Natural killer cell (primary cell): ENCODE measurements around a stretch of chr2.

- PRO-cap: no peak
These were observed 52.9 kb downstream of the IKZF2 start for GRCh38 chr2:213098448-213099074.

GRCh38 chr2:215139927-215140629 is 1.7 kb upstream of the ABCA12 start:
- PRO-cap: no peak

- PRO-cap: no peak
These were observed 59.6 kb downstream of the FN1 start for GRCh38 chr2:215376209-215376733.

DNA sequence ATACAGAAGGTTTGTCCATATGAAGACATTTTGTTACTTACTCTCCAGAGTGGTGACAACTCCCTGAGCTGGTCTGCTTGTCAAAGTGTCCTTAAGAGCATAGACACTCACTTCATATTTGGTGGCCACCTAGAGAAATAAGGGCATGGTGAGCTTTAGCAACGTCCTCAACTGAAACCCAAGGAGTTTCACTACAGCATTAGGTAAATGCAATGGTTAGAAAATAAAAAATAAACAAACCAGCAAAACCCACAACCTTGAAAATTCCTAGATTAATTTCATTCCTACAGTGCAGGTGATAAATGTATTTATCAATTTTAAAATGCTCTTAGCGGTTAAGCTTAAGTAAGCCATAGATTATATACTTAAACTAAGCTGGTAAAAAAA is 57.7 kb downstream of the FN1 start:
- PRO-cap: no peak

- PRO-cap: no peak
These were observed 38.8 kb downstream of the FN1 start for GRCh38 chr2:215397073-215397475.

- PRO-cap: no peak
These were observed 17.3 kb downstream of the FN1 start for GRCh38 chr2:215418438-215419166.

DNA sequence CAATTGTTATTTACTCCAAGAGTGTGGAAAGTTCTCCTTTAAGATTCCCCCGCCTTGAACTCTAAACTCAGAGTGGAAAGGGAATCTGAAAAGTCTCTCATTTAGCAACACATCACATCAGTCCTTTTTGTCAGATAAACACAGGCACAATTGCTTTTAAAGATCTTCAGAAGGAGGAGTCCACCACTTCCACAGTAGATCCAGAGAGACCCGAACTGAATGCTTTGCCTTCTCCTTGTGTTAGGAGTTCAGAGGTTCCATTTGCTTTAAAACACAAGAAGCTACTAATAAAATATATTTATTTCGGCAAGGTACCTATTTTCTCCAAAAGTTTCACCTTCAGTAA is 1.3 kb upstream of the FN1 start:
- PRO-cap: no peak

GRCh38 chr2:215653413-215653878 is 217.6 kb upstream of the FN1 start:
- PRO-cap: no peak

DNA sequence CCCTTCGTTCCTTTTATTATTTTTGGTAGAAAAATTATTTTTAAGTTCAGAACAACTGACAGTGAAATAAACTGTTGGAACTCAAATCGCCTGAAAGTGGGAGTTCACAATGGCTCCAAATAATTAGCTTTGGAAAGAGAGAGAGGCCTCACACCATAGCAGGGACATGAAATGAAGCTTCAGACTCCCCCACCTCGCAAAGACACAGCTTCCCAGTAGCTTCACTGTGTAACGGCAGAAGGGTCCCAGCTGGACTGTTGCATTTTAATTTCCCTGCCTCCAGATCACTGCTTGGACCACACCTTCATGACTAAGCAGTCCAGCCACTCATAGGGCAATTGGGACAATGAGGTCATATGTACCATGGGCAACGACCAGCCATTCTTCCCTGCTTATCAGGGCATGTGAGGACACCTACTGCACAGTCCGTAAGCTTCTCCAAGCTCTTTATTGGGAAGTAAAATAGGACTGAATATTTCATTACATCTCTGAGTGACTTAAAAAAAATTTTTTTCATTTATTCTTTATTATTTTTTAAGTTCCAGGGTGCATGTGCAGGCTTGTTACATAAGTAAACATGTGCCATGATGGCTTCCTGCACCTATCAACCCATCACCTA is 183.1 kb downstream of the MREG start:
- PRO-cap: no peak

GRCh38 chr2:215952905-215953680 is 60.3 kb downstream of the MREG start:
- PRO-cap: no peak

GRCh38 chr2:216084448-216084924 is 2.8 kb downstream of the TMEM169 start:
- PRO-cap: no peak

GRCh38 chr2:216179135-216180303 is 70.4 kb downstream of the XRCC5 start:
- PRO-cap: no peak

DNA sequence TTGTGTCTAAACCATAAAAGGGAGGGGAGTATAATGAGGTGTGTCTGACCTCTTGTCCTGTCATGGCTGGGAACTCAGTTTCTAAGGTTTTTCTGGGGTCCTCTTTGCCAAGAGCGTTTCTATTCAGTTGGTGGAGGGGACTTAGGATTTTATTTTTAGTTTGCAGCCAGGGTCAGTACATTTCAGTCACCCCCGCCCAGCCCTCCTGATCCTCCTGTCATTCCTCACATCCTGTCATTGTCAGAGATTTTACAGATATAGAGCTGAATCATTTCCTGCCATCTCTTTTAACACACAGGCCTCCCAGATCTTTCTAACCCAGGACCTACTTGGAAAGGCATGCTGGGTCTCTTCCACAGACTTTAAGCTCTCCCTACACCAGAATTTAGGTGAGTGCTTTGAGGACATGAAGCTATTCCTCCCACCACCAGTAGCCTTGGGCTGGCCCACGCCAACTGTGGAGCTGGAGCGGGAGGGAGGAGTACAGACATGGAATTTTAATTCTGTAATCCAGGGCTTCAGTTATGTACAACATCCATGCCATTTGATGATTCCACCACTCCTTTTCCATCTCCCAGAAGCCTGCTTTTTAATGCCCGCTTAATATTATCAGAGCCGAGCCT is 108.4 kb downstream of the XRCC5 start:
- PRO-cap: no peak

GRCh38 chr2:216519353-216519582 is 20.6 kb downstream of the RPL37A start:
- PRO-cap: no peak

- PRO-cap: no peak
These were observed 34.9 kb downstream of the RPL37A start for GRCh38 chr2:216533466-216534120.

DNA sequence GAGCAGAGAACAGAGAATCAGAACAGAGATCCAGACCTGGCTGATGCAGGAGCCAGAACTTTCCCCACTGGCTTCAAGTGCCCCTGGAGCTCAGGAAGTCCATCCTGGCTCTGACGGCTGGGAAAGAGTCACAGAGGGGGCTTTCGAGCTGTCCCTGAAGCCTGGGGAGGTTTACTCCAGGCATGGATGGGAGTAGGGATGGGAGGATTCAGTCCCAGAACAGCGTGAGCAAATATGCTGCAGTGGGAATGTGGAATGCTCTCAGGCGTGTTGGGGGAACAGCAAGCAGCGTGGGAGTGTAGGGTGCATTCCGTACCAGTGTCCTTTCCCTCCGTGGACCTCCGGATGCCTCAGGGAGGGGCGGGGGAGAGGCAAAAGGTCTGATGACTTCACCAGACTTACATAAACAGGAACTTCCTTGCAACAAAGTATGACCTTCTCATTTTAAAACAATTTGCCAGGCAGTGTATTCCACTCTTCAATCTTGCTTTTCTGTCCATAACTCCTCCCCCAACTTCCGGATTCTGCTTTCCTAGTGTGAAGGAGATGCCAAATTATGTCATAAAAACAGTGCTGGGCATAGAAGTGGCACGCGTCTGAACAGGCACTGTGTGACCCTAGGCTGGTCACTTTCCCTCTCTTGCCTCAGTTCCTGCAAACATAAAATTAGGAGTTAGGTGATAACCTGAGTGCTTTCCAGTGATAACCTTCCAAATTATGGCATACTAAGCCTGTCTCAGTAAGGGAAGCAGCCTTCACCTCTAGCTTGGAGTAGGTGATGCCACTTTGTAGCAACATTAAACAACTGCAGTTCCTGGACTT is 36.9 kb downstream of the RPL37A start:
- PRO-cap: no peak

- PRO-cap: no peak
These were observed 41.3 kb downstream of the RPL37A start for GRCh38 chr2:216539788-216540582.

- PRO-cap: no peak
These were observed 53.1 kb downstream of the RPL37A start for GRCh38 chr2:216551679-216552139.

- PRO-cap: no peak
These were observed 26.6 kb upstream of the IGFBP2 start for GRCh38 chr2:216606468-216607105.

- PRO-cap: no peak
These were observed 17.0 kb upstream of the IGFBP2 start for GRCh38 chr2:216616208-216616588.